Left ventricle myocardium (tissue), 1 donor: ENCODE data around the genes MKNK1 and STIL.

DNA sequence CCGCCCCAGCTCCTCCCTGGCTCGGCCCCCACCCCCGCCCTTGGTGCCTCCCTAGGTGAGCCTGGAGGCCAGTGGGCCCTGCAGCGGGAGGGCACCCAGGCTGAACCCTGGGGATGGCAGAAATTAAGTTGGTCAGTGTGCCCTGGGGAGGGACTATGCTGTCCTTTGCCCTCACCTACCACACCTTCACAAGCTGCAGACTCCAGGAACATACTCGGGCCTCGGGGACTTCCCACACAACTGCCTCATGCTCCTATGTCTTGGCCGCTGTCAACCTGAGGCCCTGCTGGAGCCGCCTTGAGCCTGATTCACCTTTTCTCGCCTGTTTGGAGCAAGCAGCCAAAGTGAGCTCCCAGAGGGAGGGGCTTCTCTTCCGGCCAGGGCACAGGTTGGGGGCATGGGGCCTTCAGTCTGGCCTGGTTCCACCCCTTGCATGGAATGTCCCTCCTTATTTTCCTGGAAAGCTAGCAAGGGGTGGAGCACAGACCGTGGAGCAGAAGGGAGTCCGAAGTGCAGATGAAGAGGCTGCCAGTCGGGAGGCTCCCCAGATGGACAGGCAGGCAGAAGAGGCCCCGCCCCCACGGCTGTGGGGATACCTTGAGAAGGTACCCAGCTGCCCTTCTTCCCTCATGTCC, 8.5 kb downstream of the TMEM275 start:
- PRO-cap: no peak

GRCh38 chr1:46532873-46533166, 2.5 kb downstream of the TMEM275 start:
- PRO-cap: unidirectional peak, plus-strand start at chr1:46533053

DNA sequence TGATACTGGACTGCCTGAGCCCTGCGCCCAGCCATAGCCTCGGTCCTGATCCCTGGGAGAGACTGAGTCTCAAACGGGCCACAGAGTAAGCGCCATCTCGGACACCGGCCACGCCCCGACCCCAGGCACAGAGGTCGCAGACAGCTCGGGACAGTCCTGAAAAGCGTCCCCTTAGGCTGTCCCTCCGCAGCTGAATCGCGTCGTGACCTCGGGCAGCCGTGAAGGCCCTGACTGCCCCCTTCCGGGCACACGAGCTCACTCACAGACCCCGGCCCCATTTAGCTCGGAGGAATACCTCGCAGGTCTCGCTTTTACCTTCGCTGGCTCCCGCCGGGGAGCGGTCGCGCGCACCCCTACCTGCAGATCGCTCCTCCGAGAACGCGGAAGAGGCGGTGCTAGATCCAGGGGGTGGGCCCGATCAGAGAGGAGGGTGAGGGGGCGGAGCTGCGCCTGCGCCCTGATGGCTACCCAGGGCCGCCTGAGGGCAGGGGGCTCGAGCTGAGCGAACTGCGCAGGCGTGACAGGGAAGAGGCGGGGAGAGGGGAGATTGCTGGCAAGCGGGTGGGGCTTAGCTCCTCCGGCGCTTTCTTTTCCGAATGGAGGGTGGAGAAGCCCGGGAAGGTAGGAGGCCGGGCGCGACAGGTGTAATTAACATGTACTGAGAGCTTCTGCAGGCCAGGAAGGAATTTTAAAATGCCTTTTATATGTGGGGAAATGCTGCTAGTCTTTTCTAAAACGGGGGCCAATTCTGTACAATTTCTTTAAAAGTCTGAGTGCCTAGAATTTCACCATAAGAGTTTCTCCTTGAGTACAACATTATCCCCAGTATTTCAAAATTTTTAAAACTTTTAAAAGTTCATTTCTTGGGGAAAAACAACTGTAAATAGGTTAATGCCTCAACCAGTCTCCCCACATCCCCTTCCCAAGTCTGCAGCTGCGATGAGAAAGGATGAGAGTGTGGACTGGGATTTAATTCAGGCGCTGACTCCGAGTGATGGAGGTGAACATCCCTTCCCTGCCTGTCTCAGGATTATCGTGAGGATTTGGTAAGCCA, at the start of gene MKNK1:
Gene MKNK1, minus strand, starts transcription at position 399 of the 1,054 bp plus-strand sequence.
- PRO-cap: bidirectional peak, plus-strand start at position 574 of the sequence, minus-strand start at position 380 of the sequence

DNA sequence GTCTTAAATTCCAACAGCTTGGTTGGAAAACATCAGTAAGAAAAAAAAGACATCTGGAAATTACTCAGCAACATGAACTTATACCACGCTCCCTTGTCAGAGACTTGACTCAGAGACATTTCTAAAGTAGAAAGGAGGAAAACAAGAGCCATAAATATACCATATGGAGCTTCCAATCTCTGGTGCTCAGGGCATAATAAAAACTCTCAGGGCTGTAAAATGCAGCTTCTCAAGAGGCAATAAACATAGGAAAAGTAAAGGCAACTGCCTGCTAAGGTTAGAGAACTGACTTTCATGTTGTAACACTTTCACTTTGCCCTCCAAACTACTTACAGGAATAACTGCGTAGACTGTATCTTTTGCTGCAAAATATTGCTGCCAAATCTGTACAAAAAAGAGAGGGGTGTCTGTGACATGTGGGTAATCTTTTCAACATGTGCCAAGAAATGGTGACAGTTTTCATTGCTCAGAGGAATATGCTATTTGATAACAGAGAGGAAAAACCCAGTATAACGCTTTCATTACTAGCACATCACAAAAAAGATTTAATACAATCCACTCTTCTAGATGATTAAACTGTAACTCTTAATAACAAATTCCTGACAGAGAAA, 14.6 kb downstream of the ATPAF1 start:
- PRO-cap: no peak

- PRO-cap: no peak
These were observed 2.4 kb downstream of the ATPAF1 start for GRCh38 chr1:46665565-46666366.

DNA sequence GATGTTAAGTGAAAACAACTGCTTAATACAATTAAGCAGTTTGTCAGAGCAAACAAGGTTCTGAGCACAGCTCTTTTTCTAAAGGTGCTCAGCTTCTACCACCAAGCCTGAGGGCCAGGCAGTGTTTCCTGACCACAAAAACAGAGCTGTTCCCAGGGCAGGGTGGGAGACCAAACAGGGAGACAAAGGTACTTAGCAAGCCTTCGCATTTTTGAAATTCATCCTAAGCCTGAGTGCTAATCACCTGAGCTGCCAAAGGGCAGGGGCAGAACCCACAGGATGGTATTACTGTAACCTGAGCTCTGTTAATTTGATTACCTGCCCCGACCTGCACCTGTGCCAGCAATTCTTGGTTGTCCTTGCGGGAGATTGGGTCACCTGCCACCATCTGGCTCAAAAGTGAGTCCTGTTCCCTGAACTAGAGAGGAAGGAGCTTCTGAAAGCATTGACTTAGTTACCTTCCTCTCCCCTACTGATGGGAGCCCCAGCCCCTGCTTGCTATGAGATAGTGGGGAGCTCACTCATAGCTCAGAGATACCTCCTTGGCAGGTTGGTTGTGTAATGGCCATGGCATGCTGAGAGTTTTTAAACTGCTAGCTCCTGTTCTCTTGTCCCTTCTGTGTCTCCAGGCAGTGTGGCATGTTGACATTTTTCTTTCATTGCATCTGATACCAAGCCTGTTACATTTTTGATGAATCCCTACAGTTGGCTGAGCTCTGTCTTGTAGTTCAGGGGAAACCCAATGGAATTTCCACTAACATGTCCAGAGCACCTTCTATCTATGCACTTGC, 38.8 kb upstream of the EFCAB14 start:
- PRO-cap: no peak

DNA sequence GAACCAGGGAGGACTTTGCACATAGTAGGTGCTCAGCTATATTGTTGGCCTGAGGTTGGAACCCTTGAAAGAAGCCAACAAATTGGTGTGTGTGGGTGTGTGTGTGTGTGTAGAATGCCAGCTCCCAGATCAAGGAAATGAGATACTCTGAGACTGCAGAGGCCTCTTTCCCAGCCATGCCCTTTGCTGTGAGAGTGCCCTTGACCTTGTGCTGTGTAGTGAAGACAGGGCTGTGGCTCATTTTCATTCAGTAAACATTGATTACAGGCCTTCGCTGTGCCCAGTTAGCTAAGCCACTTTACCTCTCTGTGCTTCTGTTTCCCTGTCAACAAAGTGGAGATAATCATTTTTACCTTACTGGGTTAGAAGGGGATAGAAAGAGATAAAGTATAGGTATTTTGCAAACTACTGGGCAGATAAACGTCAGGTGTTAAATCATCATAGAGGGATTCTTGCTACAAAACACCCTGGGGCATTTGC, 3.3 kb downstream of the CYP4B1 start:
- PRO-cap: no peak

DNA sequence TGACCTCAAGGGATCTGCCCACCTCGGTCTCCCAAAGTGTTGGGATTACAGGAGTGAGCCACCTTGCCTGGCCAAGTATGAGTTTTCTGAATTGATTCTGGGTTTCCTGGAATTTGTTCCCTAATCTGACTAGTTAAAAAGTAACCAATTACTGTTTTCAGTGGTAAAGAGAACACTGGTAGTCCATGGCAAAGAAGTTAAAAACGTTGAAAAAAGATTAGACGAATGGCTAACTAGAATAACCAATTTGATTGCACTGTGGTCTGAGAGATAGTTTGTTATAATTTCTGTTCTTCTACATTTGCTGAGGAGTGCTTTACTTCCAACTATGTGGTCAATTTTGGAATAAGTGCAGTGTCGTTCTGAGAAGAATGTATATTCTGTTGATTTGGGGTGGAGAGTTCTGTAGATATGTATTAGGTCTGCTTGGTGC, 21.1 kb upstream of the CYP4A11 start:
- PRO-cap: no peak

DNA sequence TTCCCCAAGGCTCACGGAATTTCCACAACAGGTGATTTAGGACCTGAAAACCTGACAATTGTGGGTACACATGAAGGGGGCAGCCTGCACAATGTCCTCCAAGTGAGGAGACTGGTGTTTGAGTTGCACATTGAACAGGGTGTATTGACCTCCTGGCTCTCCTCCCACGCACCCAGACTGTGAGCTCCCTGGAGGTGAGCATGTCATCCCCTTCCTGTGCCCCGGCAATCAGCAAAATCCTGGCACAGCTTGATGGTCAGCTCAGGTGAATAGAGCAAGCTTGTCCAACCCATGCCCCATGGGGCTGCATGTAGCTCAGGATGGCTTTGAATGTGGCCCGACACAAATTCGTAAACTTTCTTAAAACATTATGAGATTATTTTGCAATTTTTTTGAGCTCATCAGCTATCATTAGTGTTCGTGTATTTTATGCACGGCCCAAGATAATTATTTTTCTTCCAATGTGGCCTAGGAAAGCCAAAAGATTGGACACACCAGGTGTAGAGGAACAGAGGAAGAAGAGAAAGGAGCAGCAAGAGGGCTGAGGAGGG, 1.1 kb downstream of the CYP4A22 start:
- PRO-cap: no peak

GRCh38 chr1:47228671-47230031, 2.9 kb downstream of the TAL1 start:
- PRO-cap: bidirectional peak, plus-strand start at chr1:47229014, minus-strand start at chr1:47228878; unidirectional peak, plus-strand start at chr1:47229240; bidirectional peak, plus-strand start at chr1:47229679, minus-strand start at chr1:47229353

GRCh38 chr1:47313262-47314649, at the start of gene STIL:
STIL (minus strand) TSS chr1:47314147.
- PRO-cap: bidirectional peak, plus-strand start at chr1:47314502, minus-strand start at chr1:47314124

- PRO-cap: no peak
These were observed 4.4 kb upstream of the FOXD2 start for GRCh38 chr1:47433076-47434193.

- PRO-cap: no peak
These were observed 1.1 kb downstream of the FOXD2 start for GRCh38 chr1:47438878-47439495.

DNA sequence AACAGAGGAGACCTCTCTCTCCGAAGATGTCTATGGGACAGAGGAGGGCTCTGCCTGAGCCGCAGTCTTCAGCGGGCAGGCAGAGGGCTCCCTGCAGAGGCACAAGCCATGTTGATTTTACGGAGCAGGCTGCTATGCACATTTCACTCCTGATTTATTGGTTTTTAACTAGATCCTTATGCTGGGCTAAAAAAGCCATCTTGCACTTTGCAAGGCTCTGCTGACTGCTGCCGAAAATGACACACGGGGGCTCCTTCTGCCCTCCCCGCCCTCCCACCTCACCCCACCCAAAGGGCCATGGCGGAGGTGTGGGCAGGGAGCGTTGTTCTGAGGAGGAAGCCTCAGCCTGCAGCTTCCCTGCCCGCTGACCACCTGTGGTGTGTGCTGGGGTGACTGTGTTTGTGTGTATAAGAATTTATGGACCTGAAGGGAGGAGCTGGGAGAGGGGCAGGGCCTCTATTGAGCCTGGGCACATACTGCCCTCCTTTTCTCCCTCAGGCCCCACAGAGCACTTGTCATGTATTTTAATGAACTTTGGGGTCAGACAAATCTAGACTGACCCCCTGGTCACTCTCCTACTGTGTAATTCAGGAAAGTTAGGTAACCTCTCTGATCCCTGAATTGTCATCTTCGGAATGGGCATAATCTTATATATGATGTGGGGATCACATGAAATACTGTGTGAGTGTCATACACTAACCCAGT, 71.3 kb downstream of the FOXD2 start:
- PRO-cap: no peak

GRCh38 chr1:47726283-47726725, 270.9 kb downstream of the TRABD2B start:
- PRO-cap: no peak

DNA sequence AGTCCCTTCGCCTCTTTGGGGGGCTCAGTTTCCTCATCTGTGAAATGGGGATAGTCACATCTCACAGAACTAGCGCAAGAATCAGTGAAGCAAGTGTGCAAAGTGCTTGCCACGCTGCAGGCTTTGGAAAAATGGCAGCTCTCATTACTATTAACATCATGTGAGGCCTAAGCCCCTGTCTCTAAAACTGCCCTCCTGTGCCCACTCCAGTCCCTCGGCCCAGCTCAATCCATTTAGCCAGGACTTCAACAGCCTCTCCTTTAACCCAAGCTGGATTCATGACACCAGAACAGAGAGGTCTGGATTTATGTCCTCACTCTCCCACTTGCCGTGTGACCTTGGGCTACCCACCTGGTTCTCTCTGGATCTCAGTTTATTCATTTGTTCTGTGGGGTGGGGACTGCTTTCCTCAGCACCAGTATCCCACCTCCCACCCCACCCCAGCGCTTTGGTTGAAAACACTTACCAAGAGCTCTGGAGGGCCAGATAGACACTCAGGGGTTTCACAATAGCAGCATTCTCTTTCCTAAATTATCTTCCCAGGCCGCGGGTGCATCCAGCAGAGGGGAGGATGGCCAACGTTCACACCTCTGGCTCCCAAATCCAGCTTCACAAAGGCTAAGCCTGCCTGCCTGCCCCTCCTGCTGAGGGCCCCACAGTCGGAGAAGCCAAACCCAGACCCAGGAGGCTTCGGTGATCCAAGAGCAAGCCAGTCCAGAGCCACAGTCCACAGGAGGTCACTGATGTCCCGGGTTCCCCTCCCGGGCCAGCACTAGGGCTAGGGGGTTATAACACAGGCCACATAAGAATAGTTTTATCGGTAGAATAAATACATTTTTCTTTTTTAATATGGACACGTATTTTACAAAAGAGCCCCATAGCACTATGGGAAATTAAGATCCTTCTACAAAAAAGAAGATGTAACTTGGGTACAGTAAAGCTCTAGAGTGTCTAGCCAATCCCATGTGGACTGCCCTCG, 232.1 kb downstream of the TRABD2B start:
- PRO-cap: no peak

DNA sequence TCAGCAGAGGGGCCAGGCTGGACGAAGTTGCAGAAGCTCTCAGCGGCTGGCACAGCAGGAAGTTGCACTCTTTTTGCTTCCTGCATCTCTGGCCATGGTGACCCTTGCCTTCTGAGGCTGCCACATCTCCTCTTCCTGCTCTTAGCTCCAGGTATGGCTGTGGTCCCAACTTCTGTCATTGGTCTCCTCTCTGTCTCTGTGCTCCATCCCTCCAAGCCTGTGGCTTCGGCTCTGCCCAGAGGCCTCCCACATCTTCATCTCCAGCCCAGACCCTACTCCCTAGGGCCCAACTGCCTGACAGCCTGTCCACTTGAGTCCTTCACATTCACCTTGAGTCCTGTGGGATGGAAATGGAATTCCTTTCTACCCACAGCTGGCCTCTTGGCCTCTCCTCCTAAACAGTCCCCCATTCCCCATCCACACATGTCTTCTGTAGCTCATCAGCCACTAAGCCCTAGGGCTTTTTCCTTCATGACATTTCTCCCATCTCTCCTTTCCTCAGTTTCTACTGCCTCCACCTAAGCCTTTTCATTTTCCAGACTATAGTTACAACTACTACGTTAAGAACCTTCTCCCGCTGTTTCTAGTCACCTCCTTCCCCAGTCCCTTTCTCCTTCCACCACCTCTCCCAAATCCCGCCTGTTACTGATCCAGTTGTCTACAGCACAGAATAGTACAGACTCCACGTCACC, 42.3 kb downstream of the TRABD2B start:
- PRO-cap: no peak

DNA sequence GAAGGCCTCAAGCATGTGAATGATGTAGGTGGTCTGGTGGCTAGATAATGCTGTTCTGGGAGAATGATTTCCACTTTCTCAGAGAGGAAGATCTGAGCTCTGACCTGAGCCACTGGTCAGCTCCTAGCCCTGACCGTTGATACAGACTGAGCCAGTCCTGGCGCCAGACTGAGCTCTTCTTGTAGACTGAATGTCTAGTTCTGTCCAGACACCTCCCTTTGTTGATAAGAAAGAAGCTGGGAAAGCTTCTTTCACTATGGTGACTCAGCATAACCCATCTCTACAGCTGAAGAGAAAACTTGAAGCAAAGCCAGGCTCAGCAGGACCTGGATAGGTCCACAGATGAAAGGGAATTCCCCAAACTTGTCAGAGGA, 9.8 kb upstream of the TRABD2B start:
- PRO-cap: no peak

- PRO-cap: no peak
These were observed 2.3 kb upstream of the AGBL4 start for GRCh38 chr1:50026067-50026434.

- PRO-cap: no peak
These were observed 204.6 kb downstream of the FAF1 start for GRCh38 chr1:50755420-50755990.